ENCODE measurements around a stretch of chr15.

- PRO-cap = no peak
- RAMPAGE, long total RNA, 2 experiments = no peak in any of the 2 experiments
These were observed 82.7 kb downstream of the TLE3 start for GRCh38 chr15:70014824-70015545.

- PRO-cap = no peak
- RAMPAGE, long total RNA, 2 experiments = no peak in any of the 2 experiments
These were observed 48.3 kb downstream of the TLE3 start for GRCh38 chr15:70049271-70050023.

GRCh38 chr15:70053521-70054242 lies 44.0 kb downstream of the TLE3 start:
- PRO-cap = no peak
- RAMPAGE, long total RNA, 2 experiments = no peak in any of the 2 experiments

- PRO-cap = no peak
- RAMPAGE, long total RNA, 2 experiments = no peak in any of the 2 experiments
These were observed 39.8 kb downstream of the TLE3 start for GRCh38 chr15:70057911-70058283.

- PRO-cap = no peak
- RAMPAGE, long total RNA, 2 experiments = no peak in any of the 2 experiments
These were observed 21.8 kb downstream of the TLE3 start for GRCh38 chr15:70075619-70076584.

GRCh38 chr15:70092491-70093075 lies 5.1 kb downstream of the TLE3 start:
- PRO-cap = no peak
- RAMPAGE, long total RNA, 2 experiments = no peak in any of the 2 experiments

GRCh38 chr15:70093076-70094163 lies 4.3 kb downstream of the TLE3 start:
- PRO-cap = unidirectional peak, plus-strand start at chr15:70093864; unidirectional peak, plus-strand start at chr15:70093958
- RAMPAGE, long total RNA, 2 experiments = no peak in any of the 2 experiments

DNA sequence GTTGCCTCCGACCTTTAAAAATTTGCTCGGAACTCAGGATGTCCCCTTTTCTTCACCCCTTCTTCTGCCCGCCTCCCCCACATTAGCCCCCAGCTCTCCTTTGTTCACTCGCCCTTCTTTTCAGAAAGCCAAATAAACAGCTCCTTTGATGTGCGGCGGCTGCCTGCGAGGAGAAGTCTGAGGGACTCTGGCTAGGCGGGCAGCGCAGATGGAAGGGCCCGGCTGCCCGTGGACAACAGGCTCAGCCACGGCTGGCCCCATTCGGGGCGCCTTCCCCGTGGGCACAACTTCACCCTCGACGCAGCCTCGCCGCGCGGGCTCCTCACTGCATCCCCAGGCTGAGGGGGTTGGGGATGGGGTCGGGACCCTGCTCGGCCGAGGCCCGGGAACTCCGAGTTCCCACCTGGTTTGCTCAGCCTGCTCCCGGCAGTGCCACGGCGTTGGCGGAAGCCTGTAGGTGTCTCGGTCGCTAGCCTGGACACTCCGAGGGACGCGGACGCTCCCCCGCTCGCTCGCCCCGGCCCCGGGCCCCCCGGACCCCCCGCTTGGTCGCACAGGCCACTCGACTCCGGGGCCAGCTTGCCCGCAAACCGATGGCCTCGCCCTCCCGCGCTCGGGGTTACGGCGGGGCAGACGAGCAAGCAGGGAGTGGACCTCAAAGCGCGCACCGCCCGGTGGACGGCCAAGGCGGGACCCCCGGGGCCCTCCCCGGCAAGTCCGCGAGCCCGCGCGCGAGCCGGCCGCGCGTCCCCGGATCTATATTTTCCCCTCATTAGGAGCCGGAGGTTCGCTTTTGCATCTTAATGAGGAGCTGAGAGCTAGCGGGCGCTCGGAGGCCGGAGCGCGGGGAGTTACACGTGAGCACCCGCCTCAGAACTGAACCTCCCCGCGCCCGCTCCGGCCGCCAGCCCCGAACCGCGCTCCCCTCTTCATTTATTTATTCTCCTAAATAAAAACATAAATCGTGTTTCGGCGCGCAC lies 1.1 kb upstream of the TLE3 start:
- PRO-cap = bidirectional peak, plus-strand start at position 429 of the sequence, minus-strand start at position 431 of the sequence; bidirectional peak, plus-strand start at position 803 of the sequence, minus-strand start at position 650 of the sequence; unidirectional peak, minus-strand start at position 878 of the sequence
- RAMPAGE, long total RNA, 2 experiments = no peak in any of the 2 experiments

- PRO-cap = no peak
- RAMPAGE, long total RNA, 2 experiments = no peak in any of the 2 experiments
These were observed 3.1 kb upstream of the TLE3 start for GRCh38 chr15:70100599-70101365.

- PRO-cap = no peak
- RAMPAGE, long total RNA, 2 experiments = no peak in any of the 2 experiments
These were observed 50.8 kb upstream of the TLE3 start for GRCh38 chr15:70148445-70149008.

GRCh38 chr15:70192531-70193073 lies 94.9 kb upstream of the TLE3 start:
- PRO-cap = no peak
- RAMPAGE, long total RNA, 2 experiments = no peak in any of the 2 experiments

GRCh38 chr15:70195630-70196502 lies 98.1 kb upstream of the TLE3 start:
- PRO-cap = no peak
- RAMPAGE, long total RNA, 2 experiments = no peak in any of the 2 experiments

DNA sequence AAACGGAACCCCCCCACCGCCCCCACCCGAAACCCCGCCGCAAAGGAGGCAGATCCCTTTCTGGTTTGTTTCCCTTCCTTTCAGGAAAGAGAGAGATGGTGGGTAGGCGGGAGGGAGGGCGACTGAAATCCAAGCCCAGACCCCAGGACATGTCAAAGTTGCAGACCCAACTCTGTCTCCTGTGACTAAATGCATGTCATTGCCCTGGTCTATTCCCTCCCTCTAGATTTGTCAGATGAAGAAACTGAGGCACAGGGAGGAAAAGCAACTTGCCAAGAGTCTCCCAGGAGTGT lies 166.7 kb upstream of the TLE3 start:
- PRO-cap = no peak
- RAMPAGE, long total RNA, 2 experiments = no peak in any of the 2 experiments

- PRO-cap = no peak
- RAMPAGE, long total RNA, 2 experiments = no peak in any of the 2 experiments
These were observed 170.2 kb upstream of the TLE3 start for GRCh38 chr15:70267844-70268329.

DNA sequence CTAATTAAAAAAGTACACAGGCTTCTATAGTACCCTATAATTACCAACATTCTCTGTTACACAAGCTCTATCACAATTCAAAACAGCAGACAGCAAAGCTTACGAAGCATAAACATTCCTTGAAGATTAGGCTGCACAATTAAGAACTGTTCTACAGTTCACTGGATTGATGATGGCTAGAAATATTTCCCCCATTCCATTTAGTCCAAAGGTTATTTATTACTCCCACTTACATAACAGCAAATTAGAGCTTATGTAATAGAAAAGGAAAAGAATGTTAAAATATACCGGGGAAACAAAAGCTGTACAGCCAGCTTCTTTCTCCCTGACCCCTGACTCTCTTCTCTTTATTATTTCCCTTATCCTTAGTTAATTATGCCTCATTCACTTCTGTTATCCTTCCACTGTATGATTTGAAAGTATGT lies 49.3 kb downstream of the UACA start:
- PRO-cap = no peak
- RAMPAGE, long total RNA, 2 experiments = no peak in any of the 2 experiments

- PRO-cap = no peak
- RAMPAGE, long total RNA, 2 experiments = no peak in any of the 2 experiments
These were observed 47.4 kb downstream of the UACA start for GRCh38 chr15:70715870-70716534.

DNA sequence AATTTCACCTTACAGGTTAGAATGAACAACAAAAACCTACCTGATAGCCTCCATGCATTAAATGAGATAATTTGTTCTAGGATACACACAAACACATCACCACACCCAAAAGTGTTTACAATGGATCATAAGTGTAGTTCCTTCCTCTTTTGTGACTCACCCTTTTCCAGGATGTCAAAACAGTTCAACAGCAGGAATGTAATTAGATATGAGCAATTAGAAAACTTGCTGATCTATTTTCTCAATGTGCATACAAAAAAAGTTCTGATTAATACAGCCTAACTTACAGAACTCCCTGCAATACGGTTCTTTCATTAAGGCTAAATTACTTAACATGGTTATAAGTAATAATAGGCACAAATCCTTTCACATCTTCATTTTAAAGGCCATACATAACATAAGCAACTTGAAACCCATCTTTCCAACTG lies 21.5 kb downstream of the UACA start:
- PRO-cap = no peak
- RAMPAGE, long total RNA, 2 experiments = no peak in any of the 2 experiments

GRCh38 chr15:70826490-70827161 lies 27.3 kb downstream of the LARP6 start:
- PRO-cap = no peak
- RAMPAGE, long total RNA, 2 experiments = no peak in any of the 2 experiments

DNA sequence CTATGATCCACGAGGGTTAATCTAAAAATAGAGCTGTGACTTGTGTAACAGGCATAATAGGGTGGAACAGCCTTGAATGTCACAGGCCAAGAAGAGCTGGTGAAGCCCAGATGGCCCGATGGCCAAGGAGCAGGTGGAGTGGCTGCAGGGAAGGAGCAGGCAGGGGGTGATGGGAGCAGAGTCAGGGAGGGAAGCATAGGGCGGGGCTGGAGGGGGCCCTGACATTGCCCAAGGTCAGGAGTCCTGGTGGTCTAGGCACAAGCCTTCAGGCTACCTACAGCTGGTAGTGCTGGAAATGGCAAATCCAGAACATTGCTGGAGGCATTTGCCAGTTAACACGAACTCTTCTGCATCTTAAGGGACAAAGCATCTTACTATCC lies 24.1 kb downstream of the LARP6 start:
- PRO-cap = no peak
- RAMPAGE, long total RNA, 2 experiments = no peak in any of the 2 experiments

GRCh38 chr15:70859346-70859720 lies 5.4 kb upstream of the LARP6 start:
- PRO-cap = no peak
- RAMPAGE, long total RNA, 2 experiments = no peak in any of the 2 experiments